Colic lymph node (tissue), 1 donor: ENCODE data around the gene TIMM17A.

DNA sequence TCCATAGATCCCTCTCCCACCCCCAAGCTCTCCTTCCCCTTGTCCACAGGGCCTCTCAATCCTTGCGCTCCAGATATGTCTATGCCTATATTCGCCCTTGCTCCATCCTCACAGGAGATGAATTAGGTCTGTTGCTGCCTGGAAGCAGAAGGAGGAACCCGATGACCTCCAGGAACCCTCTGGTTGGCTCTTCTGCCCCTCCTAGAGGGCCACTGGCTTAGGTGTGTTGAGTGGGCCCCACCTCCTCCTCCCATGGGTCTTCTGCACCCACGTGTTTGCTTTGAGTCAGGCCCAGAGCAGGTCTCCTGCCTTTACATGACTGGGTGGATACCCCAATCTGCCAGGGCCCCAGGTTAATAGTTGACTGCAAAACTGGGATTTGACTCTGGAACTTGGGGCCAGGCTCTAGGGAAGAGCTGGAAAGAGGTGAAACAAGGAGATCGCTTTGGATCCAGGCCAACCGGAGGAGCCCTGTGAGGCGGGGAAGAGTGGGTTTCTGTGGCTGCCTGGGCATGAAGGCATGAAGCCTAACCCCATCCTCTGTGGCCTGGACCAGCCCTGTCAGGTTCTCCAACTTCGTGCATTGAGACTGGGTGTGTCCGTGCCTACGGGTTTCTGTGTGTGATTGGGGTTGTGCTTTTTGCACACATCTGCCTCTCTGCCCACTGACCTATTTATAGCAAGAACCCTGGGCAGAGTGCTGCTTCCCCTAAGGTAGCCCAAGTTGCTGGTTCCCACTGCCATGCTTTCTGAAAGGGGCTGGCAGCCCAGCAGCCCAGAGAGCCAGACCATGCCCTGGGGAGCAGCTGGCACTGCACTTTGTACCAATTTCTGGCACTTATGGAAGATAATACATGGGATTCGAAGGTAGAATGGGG lies 7.8 kb upstream of the LAD1 start:
- PRO-cap = no peak

GRCh38 chr1:201448128-201448549 lies 20.8 kb downstream of the PHLDA3 start:
- PRO-cap = no peak

- PRO-cap = no peak
These were observed 17.9 kb downstream of the PHLDA3 start for GRCh38 chr1:201451085-201451536.

DNA sequence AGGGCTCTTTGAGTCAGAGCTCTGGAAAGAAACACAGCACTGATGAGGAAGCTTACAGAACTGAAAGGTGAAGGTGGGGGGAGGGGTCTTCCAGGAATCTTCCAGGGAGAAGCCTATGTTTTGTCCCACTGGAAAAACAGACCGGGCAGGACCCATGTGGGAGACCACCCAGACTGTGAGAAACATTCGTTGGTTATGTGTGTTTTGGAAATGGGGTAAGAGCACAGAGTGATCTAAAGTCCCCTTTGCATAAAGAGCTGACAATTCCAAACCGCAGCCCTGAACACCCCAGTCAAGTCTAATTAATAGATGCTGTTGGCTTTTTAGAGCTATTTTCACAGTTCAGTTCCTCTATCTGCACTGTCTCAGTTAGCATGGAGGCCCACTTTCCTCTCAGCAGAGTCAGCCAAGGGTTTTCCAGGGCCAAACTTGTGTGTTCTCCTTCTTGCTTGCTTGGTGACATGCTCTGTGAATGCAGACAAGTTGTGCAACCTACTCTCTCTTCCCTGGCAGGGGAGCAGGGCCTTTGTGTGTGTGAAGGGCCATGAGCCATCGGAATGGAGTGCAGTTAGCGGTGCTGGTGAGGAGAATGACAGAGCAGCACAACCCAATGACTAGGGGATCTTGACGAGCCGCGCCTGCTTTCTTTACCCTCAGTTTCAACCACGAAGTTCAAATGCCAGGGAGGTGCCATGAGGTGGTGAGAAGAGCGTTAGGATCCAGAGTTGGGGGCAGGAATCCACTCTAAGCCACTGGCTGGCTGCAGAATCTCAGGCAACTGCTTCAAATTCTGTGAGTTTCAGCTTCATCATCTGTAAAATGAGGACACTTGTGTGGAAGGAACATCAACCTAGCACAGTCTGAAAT lies 12.2 kb downstream of the PHLDA3 start:
- PRO-cap = no peak

GRCh38 chr1:201500561-201501682 lies 6.0 kb downstream of the CSRP1 start:
- PRO-cap = no peak

DNA sequence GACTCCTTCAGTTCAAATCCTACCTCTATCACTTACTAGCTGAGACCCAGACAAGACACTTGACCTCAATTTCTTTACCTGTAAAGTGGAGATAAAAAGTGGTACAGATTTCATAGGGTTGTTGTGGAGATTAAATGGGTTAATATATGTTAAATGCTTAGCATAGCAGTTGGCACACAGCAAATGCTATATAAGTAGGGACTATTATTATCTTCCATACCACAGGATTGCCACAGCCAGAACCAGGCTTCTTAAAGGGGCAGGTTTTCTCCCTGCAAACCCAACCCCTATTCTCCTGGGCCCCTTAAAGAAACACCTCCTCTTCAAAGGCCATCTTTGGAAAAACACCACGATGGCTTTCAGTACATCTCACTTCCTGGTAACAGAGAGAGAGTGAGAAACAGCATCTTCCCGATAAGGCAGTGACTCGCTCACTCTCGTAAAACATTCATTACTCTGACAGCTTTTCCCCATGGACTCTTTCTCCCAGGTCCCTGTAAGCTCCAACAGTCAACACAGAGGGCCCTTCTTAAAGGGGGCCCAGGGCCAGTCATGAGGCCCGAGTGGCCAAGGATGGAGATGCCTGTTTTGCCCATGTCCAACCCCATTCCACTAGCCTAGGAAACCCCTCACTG lies 3.9 kb upstream of the NAV1 start:
- PRO-cap = no peak

DNA sequence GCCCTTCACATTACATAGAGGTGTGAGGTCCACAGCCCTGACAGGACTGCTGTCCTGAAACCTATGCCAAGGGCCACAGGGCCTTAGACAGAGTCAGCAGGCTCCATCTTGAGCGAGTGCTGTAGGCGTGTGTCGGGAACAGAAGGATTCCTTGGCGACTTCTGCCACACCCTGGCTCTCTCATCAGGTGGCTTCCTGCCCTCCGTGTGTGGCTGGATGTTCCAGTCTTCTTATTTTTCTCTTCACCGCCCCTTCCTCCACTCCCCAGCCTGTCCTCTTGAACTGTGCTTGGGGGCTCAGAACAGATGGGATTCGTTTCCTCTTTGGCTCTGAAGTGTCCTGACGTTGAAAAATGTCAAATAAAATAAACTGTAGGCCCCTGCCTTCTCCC lies 104.4 kb upstream of the IPO9 start:
- PRO-cap = no peak

GRCh38 chr1:201810154-201810856 lies 18.7 kb upstream of the IPO9 start:
- PRO-cap = no peak

- PRO-cap = no peak
These were observed 8.6 kb upstream of the IPO9 start for GRCh38 chr1:201819824-201821282.

- PRO-cap = no peak
These were observed 12.6 kb upstream of the SHISA4 start for GRCh38 chr1:201875764-201876861.

DNA sequence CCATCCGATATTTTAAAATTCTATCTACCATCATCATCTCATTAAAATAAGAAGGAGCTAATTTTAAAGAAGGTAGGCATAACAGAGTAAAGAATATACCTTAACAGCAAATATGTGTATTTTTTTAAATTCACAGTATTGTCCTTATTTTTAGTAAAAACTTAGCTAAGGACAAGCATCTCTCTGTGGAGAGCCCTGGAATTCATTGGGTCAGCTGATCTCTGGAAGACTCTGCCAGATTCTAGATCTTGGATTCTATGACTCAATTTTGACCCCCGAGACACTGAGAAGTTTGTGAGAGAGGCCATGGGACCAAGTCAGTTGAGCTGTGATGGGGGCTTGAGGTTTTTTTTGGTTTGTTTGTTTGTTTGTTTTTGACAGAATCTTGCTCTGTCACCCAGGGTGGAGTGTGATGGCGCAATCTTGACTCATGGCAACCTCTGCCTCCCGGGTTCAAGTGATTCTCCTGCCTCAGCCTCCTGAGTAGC lies 13.4 kb downstream of the SHISA4 start:
- PRO-cap = no peak

DNA sequence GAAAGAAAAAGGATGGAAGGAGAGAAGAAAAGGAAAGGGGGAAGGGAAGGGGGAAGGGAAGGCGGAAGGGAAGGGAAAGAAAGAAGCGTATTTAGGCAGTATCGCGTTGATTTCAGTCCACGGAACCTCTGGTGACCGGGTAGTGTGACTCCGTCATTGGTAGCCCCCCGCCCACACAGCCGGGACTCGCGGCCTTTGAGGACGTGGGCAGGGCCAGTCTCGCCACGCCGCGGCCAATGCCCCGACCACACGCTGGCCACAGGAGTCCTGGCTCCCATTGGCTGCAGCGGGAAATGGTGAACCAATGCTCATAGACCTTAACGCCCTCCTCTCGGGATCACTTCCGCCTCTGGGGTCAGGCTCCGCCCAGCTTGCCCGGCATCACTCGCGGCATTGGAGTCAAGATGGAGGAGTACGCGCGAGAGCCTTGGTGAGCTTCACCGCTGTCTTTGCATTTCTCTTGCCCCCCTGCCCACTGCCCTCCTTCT lies at the start of gene TIMM17A:
Gene TIMM17A (plus strand): TSS at position 381 of the 488 bp plus-strand sequence.
- PRO-cap = bidirectional peak, plus-strand start at position 393 of the sequence, minus-strand start at position 175 of the sequence

DNA sequence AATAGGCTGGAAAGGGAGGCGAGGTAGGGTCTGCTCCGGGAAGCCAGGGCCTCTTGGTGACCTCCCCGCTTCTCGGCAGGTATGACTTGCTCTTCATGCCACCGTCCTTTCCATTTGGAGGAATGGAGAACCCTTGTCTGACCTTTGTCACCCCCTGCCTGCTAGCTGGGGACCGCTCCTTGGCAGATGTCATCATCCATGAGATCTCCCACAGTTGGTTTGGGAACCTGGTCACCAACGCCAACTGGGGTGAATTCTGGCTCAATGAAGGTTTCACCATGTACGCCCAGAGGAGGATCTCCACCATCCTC lies 13.2 kb upstream of the ELF3 start:
- PRO-cap = no peak

DNA sequence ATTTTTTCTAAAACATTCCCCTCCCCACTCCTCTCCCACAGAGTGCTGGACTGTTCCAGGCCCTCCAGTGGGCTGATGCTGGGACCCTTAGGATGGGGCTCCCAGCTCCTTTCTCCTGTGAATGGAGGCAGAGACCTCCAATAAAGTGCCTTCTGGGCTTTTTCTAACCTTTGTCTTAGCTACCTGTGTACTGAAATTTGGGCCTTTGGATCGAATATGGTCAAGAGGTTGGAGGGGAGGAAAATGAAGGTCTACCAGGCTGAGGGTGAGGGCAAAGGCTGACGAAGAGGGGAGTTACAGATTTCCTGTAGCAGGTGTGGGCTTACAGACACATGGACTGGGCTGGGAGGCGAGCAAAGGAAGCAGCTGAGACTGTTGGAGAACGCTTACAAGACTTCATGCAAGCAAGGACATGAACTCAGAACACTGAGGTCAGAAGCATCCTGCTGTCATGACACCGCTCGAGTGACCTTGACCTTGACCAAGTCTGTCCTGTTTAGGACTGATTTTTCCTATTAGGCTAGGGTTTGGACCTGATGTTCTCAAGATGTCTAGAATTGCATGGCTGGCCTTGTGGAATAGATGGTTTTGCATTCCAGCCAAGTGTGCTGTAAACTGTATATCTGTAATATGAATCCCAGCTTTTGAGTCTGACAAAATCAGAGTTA lies 5.6 kb downstream of the ELF3 start:
- PRO-cap = no peak

GRCh38 chr1:202029707-202030162 lies 19.3 kb downstream of the ELF3 start:
- PRO-cap = no peak

GRCh38 chr1:202048977-202049524 lies 38.7 kb downstream of the ELF3 start:
- PRO-cap = no peak

DNA sequence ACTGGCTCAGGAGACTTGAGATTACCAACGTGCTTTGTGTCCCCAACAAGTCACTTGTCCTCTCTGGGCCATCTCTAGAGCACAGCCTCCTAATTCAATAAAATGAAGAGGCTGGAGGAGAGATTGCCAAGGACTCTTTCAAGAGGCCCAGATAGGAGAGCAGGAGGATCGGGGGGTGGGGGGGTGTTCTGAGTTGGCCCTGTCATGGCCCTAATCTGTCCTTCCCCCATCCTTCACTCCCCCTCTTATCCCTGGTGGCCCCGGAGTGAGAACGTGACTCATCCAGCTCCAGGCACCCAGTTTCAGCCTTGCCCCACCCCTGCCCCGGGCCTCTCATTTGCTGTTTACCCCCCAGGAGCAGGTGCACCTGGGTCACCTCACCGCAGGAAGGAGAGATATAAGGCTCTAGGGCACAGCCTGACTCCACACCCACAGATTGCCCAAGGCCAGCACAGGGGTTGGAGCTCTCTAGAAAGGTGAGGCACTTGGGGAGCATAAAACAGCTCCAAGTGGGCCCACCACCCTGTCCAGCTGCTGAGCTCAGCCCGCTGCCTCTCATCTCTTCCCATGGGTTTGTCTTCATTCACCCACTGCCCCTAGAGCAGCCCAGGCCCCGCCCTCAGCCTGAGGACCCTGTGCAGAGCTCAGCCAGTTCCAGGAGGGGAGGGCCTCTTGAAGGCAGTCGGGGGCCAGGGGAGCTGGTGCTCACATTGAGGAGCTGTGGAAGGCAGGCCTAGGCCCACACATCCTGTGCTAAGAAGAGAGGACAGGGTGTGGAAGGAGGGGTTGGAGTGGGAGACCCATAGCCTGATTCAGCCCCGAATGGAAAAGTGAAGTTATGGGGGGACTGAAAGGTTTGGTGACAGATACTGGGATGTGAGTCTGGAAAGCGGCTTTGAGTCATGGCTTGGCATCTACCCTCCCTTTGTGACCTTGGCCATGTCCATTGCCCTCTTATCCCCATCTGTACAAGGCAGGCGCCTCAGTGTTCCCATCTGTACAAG lies 16.3 kb upstream of the GPR37L1 start:
- PRO-cap = no peak

DNA sequence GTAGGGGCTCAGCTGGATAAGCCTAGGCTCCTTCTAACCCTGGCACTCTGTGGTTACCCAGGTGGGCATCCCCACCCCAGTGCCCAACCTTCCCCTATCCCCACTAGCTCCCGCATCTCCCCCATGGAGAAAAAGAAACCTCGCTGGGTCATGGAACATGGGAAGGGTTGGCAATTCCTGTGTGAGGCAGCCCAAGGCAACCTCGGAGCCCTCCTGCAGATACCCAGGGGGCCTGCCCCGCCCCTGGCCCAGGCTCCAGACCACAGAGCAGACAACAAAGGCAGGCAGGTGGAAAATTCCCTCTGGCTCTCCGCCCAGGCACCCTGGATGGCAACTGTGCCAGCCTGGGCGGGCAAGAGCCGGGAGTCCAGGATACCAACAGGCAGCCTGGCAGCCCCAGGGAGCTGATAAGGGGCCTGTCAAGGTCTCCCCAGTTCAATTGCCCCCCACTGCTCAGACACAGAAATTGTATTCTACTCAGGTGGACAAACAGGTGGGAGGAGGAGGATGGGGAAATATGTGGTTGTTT lies 15.5 kb upstream of the GPR37L1 start:
- PRO-cap = no peak

DNA sequence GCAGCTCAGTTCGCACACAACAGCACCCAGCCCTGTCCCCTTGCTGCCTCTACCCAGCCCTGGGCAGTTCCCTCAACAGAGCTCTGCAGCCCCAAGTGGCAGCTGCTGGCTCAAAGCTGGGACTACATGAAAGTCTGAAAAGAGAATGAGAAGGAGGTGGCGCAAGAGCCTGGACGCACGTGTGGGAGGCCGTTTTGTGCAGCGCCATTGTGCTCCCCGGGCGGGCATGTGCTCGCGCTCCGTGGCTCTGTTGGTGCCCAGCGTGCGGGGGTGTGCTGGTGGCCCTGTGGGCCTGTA lies 10.3 kb downstream of the GPR37L1 start:
- PRO-cap = no peak

GRCh38 chr1:202223092-202223573 lies 29.5 kb downstream of the LGR6 start:
- PRO-cap = no peak